Frontal cortex (tissue), 2 donors: ENCODE measurements around a stretch of chr16.

GRCh38 chr16:89133735-89134022 is 37.9 kb upstream of the CDH15 start:
- RAMPAGE, long total RNA: no peak

DNA sequence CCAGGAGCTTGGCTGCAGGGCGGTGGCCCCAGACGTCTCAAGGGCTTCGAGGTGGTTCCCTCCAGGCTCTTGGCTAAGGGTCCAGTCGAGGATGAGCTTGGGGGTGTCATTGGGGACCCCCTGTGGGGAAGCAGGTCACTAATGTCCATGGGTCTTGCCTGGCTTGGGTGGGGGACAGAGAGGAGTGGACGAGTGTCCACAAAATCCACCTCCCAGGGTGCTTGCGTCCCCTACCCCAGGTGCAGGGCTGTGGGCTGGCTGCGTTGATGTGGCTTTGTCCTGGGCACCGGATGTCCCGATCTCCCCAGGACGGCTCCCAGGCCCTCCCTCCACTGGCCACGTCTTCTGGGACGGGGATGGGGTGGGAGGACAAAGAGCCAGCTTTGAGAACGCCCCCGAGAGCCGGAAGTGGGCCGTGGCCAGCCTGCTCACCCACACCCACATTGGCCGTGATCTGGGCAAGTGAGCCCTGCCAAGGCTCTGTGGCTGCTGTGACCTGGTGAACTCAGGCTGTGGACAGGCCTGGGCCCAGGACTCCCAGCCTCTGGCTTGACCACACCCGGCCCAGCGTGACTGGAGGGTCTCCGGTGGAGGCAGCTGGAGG is 3.2 kb downstream of the CDH15 start:
- RAMPAGE, long total RNA: no peak

DNA sequence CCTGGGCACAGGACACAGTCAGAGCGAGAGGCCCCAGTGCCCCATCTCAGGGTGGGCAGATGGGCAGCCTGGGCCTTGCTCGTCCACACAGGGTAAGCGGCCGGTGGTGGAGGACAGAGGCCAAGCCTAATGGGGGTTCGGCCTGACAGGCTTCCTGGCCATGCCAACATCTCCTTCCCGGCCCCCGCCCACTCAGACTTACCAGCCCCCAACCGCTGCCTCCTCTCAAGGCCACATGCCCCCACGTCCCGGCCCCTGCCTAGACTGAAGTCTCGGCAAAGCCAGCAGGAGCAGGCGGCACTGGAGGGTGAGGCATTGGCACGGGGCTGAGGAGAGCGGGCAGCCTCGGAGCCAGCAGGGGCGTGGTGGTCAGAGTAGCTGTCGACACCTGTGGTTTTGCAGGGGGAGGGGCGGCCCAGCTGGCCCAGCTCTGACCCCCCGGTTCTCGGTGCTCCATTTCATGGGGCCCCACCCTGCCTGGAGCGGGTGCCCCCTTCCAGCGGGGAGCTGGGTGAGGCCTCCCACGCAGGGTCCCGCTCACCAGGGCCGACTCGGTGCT is 4.5 kb downstream of the CDH15 start:
- RAMPAGE, long total RNA: no peak

DNA sequence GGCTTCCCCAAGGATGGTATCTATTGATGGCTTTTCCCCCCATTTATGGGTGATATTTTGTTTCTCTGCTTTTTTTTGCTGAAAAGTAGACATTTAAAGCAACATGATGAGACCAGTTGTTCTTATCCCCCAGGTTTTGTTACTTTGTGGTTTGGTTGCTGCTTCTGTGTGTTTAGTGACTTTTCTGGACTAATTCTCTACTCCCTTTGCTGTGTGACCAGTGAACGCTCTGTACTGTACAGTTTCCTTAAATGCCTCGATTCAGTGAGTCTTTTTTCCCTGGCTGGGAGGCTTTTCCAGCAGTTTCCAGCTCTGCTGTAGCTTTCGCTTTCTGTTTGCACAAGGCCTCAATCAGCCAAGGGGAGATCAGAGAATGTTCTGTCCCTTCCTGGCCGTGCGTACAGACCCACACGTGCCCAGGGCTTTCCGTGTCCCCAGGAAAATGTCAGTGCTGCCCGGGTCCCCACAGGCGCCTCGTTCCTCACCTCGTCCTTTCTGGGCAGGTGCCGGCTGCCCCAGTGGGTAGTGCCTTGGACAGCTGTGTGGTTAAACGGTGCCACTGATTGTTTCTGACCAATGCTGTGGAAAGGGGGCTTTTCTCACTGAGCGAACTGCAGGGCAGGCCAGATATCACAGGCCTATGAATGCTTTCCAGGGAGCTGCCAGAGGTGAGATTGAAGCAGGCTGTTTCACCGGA is 44.1 kb downstream of the ZNF778 start:
- RAMPAGE, long total RNA: no peak

- RAMPAGE, long total RNA: no peak
These were observed 60.2 kb downstream of the ZNF778 start for GRCh38 chr16:89277630-89278260.

- RAMPAGE, long total RNA: no peak
These were observed 68.5 kb downstream of the ZNF778 start for GRCh38 chr16:89286071-89286390.

- RAMPAGE, long total RNA: no peak
These were observed 73.9 kb downstream of the ZNF778 start for GRCh38 chr16:89291333-89291956.

DNA sequence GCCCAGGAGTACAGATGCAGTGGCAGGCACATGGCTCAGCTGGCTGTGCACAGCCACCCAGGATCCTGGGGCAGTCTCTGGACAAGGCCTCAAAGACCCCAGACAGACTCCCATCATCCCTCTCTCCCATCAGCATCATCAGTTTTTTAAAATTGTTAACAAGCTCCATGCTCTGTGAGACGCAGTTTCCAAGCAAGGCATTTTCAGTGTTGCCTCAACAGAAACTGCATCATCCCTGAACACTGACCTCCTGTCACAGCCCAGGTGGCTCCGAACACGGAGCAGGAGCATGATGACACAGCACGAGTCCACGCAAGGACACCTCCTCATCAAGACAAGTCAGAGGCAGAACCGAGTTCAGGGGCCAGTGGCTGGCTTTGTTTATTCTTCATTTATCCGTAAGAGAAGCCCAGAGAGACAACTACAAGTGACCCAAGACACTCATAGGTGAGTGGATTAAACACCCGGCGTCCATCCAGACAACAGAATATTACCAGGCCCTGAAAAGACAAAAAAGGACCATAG is 91.4 kb downstream of the ANKRD11 start:
- RAMPAGE, long total RNA: no peak

DNA sequence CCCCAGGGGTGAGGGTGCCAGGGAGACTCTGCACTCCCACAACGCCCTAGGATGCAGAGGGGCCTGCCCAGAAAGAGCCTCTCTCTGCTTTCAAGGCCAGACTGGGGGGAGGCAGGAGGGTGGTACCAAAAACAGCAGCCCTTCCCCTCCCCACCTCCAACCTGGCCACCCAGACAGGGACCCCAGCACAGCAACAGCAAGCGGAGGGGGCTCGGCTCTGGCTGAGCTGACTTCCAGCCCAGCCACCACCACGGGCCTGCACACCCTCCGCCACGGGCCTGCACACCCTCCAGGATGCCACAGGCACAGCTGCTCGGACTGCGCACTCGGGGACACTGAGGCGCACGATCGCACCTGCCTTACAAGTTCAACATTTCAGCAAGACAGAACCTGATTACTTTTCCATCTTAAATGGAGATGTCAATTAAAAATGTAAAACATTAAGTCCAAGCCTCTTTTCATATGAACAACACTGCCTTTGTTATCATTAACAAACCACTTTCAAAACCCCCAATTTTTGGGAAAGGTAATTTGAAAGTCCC is 76.5 kb downstream of the ANKRD11 start:
- RAMPAGE, long total RNA: no peak

GRCh38 chr16:89446539-89447186 is 43.7 kb downstream of the ANKRD11 start:
- RAMPAGE, long total RNA: no peak

- RAMPAGE, long total RNA: no peak
These were observed 29.7 kb downstream of the ANKRD11 start for GRCh38 chr16:89460595-89461199.

DNA sequence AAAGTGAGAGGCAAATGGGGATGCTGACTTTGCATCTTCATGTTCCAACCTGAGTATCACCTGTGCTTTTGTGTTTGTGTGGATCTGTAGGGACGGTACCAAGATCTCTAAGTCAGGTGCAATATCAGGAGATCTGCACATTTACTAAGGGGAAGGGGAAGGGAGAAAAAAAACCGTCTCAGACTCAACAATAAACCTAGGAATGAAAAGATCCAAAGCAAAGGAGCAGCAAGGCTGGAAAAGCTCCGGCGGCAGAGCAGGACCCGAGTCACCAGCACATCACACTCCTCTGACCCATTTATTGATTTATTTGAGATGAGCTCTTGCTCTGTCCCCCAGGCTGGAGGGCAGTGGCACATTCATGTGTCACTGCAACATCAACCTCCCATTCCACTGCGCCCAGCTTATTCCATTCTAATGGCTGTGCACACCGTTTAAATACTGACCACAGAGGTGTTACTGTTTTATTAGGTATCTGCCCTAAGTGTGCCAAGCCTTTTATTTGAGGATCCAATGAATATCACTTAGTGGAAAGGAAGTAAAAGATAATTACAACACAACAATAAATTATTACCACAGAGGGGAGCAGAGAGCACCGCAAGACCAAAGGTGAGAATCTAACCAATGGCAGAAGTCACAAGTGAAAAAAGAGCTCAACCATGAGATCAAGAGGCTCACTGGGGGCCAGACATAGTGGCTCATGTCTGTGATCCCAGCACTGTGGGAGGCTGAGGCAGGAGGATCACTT is 18.0 kb downstream of the ANKRD11 start:
- RAMPAGE, long total RNA: no peak

DNA sequence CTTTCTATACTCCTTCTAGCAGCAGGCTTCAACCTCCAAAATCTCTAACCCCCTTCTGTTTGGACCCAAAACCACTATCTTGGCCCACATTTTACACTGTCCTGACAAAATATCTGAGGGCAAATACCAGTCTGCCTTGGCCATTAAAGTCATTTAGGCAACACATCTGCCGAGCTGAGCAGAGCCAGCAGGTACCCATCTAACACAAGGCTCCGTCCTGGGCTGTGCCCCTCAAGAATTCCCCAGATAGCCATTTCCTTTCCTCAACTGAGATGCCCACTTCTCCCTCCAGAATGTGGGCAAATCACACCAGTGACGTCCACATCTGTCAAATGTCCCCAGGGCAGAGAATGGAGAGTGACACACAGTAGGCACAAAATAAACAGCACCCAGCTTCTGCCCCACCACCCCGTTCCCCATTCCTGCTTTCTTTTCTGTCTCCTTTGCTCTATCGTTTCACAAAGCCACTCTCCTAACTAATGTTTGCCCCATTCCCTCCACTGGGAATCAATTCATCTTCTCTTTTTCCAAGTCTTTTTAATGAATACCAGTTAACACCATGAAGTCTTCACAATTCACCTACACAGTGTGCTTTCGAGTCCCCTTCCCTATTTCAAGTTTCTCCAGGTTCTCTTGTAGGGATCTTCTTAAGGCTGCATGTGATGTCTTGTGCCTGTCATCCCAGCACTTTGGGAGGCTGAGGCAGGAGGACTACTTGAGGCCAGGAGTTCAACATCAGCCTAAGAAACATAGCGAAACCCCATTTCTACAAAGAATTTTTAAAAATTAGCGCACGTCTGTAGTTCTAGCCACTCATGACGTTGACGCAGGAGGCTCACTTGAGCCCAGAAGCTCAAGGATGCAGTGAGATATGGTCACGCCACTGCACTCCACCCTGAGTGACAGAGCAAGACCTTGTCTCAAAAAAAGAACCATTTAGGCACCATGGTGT is 9.4 kb downstream of the ANKRD11 start:
- RAMPAGE, long total RNA: no peak

GRCh38 chr16:89484690-89485297 is 5.6 kb downstream of the ANKRD11 start:
- RAMPAGE, long total RNA: no peak

DNA sequence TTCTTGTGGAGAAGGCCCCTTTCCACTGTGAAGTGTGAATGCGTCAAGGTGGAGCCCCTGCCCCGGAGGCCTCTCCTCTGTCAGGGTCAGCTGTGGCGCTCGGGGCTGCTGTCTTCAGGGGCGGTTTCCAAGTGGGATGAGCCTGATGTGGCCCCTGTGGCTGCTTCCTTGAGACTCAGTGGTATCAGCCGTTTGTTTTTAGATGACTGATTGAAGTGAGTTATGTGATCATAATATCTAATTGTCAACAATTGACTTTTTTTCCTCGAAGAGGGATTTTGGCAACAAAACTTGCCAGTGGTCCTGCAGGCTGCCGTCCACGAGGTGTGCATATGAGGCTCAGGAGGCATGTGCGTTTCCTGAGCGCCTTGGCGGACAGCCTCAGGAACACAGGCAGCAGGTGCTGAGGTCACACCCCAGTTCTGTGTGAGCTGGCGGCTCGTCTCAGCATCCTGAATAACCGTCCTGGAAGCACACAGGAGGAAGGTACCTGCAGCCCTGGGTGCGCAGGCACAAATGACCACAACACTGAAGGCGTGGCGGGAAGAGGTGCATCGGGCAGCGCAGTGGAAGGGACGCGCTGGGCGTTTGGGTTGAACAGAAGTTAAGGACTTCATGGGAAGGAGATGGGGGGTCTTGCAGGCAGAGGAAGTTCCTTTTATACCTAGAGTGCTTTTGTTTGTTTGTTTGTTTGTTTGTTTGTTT is 11.7 kb downstream of the SPG7 start:
- RAMPAGE, long total RNA: no peak

DNA sequence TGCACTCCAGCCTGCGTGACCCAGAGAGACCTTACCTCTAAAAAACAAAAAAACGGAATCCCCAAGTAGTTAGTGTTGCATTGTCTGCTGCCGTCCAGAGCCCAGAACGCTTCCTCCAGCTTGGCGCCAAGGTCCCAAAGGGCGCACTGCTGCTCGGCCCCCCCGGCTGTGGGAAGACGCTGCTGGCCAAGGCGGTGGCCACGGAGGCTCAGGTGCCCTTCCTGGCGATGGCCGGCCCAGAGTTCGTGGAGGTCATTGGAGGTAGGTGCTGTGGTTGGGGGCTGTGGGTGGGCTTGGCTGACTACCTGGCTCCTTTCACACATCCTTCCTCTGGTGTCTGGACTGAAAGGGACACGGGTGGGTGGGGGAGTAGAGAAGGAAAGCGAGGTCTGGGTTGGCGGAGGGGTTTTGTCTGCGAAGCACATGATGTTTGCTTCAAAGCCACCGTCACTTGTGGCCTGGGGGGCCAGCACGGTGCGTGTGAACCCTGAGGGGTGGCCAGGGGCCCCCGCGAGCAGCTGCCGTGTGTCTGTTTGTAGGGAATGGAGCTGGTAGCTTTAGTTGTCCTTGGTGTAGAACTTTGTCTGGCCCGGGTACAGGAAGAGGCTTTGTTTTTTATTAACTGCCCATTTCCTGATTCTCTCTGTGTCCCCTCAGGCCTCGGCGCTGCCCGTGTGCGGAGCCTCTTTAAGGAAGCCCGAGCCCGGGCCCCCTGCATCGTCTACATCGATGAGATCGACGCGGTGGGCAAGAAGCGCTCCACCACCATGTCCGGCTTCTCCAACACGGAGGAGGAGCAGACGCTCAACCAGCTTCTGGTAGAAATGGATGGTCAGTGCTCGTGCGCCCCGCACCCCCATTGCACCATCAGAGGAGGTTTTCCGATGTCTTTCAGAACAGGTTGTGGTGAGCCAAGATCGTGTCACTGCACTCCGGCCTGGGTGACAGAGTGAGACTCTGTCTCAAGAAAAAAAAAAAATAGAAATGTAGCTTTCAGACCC is 23.9 kb downstream of the SPG7 start:
- RAMPAGE, long total RNA: no peak

DNA sequence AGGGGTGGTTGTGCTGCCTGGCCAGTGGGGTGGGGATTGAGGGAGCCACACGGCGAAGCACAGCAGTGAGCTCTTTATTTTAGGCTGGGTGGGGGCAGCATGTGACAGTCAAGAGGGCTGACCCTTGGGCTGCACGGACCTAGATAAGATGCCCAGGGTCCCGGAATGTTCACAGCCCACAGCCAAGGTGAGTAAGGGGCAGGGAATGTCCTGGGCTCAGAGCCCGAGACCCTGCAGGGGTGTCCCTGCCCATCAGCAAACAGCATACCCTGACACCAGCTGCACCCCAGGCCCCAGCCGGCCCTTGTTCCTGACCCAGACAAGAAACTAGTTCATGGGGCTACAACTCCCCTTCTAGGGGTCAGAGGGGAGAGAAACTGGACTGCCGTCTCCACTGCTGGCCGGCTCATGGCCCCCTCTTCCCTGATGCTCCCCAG is 5.6 kb upstream of the SPATA2L start:
- RAMPAGE, long total RNA: no peak

- RAMPAGE, long total RNA: no peak
These were observed 17.3 kb downstream of the ZNF276 start for GRCh38 chr16:89738228-89739492.

DNA sequence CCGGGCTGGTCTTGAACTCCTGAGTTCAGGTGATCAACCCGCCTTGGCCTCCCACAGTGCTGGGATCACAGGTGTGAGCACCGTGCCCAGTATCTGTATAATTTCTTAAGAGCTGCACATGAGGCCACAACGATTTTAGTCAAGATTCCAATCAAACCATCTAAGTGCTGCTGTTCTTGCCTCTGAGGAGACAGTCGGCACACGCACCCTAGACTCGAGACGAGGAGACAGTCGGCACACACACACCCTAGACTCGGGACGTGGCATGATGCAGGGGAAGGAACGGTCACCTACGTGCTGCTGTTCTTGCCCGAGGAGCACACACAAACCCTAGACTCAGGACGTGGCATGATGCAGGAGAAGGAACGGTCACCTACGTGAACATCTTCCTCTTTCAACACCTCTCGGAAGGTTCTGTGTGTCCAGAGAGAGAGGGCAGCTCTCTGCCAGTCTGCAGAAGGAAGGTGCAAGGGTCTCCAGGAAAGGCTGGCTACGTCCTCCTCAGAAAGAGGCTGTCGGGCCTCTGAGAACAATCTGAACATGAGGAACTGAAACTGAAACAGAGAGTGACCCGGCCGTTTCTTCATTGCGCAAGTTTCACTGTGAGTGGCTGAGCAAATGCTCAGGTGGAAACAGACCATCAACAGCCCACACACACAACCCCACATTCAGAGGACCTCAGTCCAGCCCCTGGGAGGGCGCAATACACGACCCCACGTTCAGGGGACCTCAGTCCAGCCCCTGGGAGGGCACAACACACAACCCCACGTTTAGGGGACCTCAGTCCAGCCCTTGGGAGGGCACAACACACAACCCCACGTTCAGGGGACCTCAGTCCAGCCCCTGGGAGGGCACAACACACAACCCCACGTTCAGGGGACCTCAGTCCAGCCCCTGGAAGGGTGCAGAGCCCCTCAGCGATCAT is 43.4 kb downstream of the ZNF276 start:
- RAMPAGE, long total RNA: no peak

GRCh38 chr16:89827001-89827570 is 1.2 kb upstream of the SPIRE2 start:
- RAMPAGE, long total RNA: no peak